Skin of body (tissue), 2 donors: ENCODE measurements around the genes LPAR1 and SHOC1.

GRCh38 chr9:109789548-109790097, 9.6 kb downstream of the PALM2AKAP2 start:
- RAMPAGE, long total RNA = no peak

DNA sequence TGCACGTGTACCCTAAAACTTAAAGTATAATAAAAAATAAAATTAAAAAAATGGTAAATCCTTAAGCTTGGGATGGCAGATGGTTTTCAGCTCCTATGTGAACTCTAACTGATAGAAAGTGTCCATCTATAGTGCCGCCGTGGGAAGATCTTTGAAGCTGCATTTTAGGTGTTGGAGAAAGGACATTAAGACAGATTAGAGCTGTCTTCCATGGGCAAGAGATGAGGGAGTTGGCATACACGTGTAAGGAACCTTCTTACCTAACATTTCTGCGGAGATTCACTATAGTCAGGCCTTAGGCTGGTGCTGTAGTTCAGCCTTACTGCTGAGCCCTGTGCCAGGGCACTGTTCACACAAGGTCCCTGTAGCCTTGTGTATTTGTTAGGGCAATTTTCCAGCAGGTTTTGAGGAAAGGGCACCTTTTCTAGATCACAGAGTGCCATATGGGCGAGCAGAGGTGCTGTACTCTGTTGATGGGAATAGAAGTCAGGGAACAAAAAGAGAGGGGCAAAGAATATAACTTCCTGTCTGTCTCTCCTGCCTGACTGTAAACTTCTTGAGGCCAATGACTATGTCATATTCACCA, 15.5 kb downstream of the PALM2AKAP2 start:
- RAMPAGE, long total RNA = no peak

DNA sequence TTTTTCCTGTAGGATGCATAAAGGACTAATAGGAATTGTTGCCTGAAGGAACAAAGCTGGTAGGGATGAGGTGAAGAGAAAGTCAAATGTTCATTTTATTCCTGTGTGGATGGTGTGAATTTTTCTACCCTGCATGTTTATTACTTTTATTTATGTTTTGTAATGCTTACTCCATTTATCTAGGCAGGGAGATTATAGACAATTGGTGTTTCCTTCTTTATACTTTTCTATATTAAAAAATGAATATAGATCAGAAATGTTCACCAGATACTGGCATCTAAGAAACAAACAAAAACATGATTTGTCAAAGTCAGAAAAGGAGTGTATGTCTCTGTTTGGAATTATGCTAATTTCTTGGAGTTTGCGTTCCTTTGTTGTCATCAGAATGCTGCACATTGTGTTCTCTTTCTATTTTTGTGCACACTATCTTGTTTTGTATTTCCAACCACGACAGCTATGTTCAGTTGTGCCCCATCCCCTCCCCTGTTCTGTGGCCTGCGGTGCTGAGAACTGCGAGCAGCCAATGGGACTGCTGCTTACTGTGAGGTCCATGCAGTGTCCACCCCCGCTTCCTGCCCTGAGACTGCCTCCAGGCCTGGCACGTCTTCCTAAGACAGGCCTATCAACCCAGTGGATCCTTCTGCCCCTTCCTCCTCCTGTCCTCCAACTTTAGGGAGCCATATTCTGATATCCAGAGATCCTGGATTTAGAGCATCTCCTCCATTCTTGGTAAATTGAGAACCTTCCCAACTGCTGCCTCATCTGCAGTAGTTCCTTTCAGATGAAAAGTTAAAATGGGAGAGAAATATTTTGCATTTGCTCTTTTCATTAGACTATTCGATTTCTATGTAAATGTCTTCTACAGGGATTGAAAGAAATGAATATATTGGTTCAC, 76.8 kb downstream of the PALM2AKAP2 start:
- RAMPAGE, long total RNA = no peak

DNA sequence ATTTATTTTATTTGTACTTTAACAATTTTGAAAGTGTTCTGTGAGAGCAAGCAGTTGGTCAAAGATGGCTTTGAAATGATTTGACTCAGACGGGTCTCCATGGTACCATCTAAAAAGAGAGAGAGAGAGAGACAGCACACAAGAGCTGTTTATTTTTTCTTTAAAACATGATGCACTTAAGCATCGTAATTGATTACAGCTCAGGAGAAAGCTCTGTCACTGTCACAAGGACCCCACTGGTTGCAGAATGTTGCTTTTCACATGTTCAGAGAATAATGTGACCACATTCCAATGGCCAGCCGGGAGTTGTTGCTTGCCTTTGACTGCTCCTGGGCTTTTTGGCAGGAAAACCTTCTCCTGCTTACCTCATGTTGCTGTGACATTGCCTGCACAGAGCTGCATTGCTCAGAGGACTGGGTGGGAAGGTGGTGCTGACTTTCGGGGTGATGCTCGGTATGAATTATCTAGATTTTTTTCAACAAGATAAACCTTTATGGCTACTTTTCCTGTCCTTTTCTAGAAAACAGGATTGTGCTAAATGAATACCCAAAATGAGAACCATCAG, 88.2 kb downstream of the PALM2AKAP2 start:
- RAMPAGE, long total RNA = no peak

DNA sequence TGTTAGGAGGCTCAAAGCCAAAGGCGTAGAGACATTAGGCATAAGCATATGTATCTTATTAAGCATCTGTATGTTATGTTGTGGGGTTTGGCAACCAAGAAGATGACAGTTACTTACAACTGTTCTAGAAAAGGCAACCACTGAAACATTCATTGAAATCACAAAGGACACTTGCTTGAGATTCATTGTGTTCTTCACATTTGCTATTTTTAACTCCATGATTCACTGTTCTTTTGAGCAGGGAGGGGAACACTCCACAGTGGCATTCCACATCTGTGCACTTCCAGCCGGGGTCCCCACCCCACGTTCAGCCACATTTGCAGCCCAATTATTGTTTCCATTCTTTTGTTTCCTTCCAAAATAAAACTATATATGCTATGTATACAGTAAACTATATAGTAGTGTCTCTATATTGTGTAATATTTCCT, 107.1 kb downstream of the PALM2AKAP2 start:
- RAMPAGE, long total RNA = no peak

DNA sequence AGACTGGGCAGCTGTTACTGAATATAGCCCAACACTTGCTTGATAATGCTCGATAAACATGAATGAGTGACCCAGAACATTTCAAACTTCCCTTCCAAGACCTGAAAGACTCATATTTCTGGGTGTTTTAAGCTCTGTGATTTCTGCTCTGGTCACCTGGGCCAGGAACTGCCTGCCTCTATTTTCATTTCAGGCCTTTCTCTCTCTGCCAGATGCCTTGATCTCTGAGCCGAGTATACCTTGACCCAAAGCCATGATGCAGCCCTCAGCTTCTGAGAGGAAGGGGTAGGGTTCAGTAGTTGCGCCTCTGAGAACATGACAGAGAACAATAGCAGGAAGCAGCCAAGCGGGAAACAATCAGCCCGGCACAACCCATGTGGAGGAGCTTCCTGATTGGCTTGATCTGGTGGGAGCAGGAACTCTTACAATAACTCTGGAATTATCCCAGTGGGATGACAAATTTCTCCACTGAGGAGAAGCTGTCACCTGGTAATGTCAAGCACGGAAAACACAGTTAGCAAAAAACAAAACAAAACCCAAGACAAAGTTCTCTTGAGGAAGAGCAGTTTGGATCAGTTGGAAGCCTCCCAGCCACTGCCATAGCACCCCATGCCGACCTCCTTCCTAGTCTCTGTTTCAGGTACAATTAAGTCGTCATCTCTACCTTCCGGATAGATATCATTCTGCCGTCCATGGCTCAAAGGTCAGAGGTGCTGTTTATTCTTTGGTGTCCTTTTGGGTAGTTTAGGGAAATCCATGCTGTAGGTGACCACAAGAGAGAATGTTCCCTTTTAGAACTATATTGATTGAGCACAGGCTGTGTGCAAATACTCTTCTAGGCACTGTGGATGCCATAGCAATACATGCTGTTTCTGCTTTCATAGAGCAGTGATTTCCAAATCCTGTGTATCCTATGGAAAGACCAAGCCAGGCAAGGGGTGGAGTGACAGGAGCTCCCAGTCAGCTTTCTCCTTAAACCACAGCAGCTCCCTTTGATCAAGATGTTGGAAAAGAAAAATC, 127.6 kb downstream of the PALM2AKAP2 start:
- RAMPAGE, long total RNA = no peak

GRCh38 chr9:109912010-109912431, 132.0 kb downstream of the PALM2AKAP2 start:
- RAMPAGE, long total RNA = no peak

GRCh38 chr9:110126142-110127154, 81.5 kb downstream of the C9orf152 start:
- RAMPAGE, long total RNA = no peak

- RAMPAGE, long total RNA = no peak
Measured at GRCh38 chr9:110128838-110129463, 79.0 kb downstream of the C9orf152 start.

DNA sequence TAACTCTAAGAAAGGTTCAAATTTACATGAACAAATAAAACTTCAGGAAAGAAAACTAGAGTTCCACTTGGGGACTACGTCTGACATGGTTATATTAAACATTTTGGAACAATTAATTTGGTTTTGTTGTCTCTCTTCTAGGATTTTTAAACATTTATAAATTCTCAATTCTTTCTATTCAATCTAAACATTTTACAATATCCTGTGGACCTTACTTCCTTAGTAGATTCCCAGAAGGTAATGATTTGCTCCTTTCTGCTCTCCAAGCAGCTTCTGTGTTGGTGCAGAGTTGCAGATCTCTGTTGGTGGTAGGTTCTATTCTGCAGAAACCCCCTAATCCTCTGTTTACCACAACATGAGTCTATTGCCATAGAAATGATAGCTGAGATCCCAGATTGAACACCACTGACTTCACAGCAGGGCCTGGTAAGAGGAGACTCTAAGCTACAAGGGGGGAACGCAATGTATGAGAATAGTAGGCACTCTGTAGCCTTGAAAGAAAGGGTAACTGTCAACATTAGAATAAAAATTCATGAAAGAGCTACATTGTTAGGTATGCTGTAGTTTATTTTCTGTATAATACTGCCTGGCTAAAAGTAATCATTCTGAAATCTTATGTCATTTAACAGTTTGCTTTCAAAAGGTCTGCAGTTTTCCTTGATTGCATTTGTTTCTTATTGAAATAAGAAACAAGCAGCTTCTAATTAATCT, 59.4 kb downstream of the MUSK start:
- RAMPAGE, long total RNA = no peak

DNA sequence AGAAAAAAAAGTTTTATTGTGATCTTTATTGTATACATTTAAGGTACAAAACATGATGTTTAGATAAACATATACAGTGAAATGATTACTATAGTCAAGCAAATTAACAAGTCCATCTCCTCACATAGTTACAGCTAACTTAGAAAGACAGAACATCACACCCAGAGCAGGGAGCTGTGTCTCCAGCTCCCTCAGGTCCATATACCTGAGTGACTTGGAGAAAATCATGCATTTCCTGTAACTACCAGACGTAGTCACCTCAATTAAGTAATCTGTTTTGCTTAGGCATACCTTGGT, 75.9 kb downstream of the MUSK start:
- RAMPAGE, long total RNA = no peak

DNA sequence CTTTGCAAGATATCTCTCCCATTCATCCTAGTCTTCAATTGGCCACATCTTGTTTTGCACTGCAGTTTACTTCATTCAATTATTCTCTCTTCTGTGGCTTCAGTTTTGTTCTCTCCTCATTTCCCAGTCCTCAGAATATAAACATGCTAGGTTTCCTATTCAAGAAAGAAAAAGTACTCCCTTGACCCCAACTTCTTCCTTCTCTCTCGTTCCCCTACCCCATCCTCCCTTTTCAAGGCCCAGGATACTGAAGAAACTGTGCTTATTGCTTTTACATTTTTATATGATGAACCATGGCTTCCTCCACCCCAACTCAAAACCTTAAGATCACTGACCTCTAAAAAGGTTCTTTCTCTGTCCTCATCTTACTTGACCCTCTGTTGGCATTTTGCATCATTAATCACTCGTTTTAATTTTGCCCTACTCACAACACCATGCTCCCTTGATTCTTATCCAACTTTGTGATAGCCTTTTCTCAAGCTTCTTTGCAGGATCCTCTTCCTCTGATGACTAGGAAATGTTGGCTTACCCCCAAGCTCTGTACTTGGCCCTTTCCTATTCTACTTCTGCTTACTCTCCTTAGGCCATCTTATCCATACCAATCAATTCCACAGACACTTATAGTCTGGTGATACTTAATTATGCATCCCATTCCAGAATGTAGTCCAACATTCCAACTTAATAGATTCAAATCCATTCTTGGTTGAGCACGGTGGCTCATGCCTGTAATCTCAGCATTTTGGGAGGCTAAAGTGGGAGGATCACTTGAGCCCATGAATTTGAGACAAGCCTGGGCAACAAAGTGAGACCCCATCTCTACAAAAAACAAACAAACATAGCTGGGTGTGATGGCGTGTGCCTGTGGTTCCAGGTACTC, 33.9 kb downstream of the LPAR1 start:
- RAMPAGE, long total RNA = no peak

GRCh38 chr9:111026197-111026895, 11.9 kb downstream of the LPAR1 start:
- RAMPAGE, long total RNA = no peak

GRCh38 chr9:111037166-111037701, 1.0 kb downstream of the LPAR1 start:
- RAMPAGE, long total RNA = no peak

DNA sequence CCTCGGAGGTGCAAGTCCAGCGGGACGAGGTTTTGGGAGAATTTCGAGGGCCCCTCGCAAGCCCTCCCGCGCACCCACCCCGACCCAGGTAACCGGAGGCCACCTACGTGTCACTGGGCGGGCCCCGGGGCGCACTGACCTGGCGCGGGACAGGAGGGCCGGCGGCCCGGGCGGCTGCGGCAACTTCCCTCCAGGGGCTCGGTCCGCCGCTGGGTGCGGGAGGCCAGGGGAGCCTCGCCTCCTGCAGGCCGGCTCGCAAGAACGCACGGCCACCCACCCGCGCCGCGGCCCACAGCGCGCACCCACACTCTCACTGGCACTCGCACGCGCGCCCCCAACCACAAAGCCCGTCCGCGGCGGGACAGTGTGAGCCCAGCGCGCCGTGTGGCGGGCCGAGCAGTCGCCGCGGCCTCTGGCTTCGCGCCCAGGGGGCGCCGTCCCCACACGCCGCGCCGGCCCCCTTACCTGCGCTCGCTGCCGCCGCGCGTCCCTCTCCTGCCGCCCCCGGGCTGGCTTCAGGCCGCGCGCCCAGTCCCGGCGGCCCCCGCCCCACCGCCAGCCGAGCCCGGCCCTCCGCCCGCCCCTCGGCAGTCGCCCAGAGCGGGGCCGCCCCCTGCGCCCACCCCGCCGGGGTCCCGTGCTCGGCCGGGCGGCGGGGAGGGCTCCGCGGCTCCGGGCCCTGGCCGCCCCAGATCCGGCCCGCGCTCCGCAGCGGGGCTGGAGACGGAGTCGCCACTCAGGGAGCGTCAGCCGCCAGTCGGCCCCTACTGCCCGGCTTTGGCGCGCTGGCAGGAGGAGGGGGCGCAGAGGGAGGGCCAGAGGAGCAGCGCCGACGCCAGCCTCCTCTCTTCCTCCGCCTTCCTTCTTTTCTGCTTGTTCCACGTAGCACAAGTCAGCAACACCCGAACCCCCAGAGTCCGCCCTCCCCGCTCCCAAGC, at the start of gene LPAR1:
Gene LPAR1, minus strand, starts transcription at position 769 of the 938 bp plus-strand sequence.
- RAMPAGE, long total RNA = no peak

DNA sequence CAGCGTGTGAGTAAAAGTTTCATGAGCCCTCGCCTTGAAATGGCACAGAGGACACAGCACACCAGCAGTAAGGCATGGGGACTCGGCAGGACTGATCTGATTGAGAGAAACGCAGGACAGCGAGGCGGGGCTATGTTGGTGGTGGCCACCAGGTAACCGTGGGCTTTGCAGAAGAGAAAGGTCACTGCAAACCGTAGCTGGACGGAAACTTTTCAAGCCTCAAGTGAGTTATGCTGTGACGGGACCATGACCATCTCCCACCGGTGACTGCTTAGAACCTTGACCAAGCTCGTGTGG, 1.2 kb upstream of the LPAR1 start:
- RAMPAGE, long total RNA = no peak

DNA sequence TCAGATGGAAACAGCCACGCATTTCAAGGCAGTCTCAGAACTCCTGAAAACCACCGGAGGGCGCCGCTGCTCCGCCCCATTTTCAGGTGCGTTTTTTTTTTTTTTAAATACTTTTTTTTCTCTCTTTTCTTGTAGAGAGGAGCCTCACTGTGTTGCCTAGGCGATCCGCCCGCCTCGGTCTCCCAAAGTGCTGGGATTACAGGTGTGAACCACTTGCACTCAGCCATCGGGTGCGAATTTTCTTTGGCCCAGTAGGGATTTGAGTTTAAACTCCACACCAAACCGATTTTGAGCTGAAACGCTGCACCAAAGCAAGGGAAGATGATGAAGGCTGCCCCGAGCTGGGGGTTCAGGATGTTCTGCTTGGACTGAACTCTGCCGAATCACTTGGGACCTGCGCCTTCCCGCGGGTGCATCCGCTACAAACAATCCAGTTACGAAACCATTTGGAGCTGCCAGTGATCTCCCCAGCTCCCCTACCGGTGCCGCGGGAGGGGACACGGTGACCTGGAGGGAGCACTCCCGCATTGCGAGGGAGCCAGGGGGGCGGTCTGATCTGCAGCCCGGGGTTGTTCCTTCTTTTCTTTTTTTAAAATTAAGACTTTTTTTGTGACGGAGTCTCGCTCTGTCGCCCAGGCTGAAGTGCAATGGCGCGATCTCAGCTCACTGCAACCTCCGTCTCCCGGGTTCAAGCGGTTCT, 1.4 kb downstream of the PTGR1 start:
- RAMPAGE, long total RNA = no peak

DNA sequence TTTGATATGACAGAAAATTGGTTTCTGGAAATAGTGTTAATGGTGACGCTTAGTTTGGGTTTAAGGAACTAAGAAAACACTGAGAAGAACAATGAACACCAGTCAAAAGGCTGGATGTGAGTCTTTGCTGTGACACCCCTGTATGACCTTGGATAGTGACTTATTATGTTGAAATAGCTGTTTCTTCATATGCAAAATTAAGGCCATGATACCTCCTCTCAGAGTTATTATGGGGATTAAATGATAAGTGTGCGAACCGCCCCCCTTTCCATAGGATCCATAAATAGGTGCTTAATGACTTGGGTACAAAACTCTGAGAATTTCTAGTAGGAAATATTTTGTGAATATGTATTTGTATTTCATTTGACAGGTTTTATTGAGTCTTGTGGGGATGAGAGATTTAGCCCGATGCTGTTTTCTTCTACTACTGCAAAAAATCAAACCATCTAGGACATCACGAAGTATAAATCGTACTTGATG, 1.0 kb downstream of the DNAJC25 start:
- RAMPAGE, long total RNA = no peak

GRCh38 chr9:111662771-111662899, 1.2 kb downstream of the GNG10 start:
- RAMPAGE, long total RNA = no peak

DNA sequence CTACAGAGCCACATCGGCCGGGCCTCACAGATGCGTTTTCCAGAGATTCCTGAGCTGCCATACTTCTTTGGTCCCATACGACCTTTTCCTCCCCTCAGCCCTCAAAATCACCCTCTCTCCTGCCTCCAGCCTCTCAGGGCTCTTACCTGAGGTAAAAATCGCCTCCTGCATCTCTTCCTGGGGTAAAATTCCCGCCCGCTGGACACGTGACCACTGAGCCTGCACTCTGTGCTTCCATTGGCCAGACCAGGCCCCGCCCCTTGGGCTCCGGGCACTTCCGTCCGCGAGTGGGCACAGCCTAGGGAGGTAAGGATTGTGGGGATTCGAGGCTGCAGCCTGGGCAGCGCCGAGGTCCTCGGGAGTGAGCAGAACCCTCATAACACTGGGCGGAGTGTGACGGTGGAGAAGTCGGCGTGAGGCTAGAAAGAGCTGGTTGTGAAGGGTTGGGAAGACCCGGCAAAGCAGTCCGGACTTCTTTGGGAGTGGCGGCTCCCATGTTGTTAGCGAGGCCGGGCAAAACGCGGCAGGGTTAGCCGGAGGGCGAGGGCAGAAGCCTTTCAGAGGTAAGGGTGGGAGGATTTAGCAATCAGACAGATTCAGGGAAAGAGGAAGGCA, at the start of gene SHOC1:
Gene SHOC1, minus strand, starts transcription at position 184 of the 615 bp plus-strand sequence.
- RAMPAGE, long total RNA = no peak